ENCODE measurements around a stretch of chr2.

- PRO-cap = no peak
These were observed 54.8 kb downstream of the DRC1 start for GRCh38 chr2:26456363-26457156.

- PRO-cap = no peak
These were observed 31.2 kb downstream of the CIB4 start for GRCh38 chr2:26609753-26610576.

GRCh38 chr2:26692213-26692598 lies 316 bp upstream of the KCNK3 start:
- PRO-cap = no peak

GRCh38 chr2:26693238-26693793 lies 794 bp downstream of the KCNK3 start:
- PRO-cap = no peak

DNA sequence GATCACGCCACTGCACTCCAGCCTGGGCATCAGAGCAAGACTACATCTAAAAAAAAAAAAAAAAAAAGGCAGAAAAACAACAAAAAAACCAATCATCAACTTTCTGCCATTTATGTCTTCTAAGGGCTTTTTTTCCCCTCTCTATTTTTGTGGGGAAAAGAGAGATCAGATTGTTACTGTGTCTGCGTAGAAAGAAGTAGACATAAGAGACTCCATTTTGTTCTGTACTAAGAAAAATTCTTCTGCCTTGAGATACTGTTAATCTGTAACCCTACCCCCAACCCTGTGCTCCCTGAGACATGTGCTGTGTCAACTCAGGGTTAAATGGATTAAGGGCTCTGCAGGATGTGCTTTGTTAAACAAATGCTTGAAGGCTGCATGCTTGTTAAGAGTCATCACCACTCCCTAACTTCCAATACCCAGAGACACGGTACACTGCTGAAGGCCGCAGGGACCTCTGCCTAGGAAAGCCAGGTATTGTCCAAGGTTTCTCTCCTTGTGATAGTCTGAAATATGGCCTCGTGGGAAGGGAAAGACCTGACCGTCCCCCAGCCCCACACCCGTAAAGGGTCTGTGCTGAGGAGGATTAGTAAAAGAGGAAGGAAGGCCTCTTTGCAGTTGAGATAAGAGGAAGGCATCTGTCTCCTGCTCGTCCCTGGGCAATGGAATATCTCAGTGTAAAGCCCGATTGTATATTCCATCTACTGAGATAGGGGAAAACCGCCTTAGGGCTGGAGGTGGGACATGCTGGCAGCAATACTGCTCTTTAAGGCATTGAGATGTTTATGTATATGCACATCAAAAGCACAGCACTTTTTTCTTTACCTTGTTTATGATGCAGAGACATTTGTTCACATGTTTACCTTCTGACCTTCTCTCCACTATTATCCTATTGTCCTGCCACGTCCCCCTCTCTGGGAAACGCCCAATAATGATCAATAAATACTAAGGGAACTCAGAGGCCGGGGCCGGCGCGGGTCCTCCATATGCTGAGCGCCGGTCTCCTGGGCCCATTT lies 14.1 kb upstream of the SLC35F6 start:
- PRO-cap = no peak

GRCh38 chr2:26778136-26778577 lies 7.7 kb upstream of the CENPA start:
- PRO-cap = no peak

DNA sequence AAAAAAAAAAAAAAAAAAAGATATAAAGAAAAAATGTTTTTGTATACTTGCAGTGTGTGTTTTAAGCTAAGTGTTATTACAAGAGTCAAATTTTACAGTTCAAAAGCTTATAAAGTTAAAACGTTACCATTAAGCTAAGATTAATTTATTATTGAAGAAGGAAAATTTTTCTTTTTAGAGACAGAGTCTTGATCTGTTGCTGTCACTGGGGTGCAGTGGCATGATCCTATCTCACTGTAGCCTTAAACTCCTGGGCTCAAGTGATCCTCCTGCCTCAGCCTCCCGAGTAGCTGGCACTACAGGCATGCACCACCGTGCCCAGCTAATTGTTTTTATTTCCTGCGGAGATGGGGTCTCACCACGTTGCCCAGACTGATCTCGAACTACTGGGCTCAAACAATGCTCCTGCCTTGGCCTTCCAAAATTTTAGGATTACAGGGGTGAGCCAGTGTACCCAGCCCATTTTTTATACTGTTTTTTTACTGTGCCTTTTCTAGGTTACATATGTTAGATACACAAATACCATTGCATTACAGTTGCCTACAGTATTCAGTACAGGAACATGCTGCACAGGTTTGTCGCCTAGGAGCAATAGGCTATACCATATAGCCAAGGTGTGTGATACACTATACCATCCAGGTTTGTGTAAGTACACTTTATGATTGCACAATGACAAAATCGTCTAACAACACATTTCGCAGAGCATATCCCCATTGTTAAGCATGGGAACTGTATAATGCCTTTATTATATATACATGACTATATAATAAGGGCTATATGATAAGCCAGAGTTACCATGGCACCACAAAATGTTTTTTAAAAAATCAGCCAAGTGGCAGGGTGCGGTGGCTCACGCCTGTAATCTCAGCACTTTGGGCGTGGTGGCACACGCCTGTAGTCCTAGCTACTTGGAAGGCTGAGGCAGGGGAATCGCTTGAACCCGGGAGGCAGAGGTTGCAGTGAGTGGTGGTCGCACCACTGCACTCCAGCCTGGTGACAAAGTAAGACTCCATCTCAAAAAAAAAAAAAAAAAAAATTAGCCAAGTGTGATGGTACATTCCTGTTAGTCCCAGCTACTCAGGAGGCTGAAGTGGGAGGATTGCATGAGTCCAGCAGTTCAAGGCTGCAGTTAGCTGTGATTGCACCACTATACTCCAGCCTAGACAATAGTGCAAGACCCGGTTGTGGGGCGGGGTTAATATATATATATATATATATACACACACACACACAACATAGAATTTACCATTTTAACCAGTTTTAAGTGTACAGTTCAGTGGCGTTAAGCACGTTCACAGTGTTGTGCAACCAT lies 3.0 kb upstream of the CENPA start:
- PRO-cap = no peak

GRCh38 chr2:26934958-26935302 lies 35.5 kb upstream of the MAPRE3 start:
- PRO-cap = no peak

DNA sequence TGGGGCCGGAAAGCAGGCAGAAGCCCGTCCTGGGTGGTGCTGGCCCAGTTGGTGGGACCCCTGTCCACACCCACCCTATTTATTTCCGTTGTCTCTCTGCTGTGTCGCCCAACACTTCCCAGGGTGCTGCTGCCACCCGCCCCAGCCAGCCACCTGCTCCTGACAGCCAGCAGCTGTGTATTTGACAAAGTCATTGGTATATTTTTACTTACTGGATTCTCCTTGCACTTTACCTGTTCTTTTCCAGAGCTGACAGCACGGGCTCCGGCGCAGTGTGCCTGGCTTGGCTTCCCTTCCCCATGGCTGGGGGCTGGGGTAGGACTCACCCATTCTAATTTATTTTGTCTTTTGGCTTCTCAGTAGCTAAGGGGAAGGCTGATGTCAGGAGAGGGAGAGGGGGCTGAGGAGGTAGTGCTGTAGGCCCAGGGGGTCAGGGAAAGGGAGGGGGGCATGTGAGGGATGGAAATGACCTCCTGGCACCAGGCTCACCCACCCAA lies 6.2 kb upstream of the TMEM214 start:
- PRO-cap = no peak

DNA sequence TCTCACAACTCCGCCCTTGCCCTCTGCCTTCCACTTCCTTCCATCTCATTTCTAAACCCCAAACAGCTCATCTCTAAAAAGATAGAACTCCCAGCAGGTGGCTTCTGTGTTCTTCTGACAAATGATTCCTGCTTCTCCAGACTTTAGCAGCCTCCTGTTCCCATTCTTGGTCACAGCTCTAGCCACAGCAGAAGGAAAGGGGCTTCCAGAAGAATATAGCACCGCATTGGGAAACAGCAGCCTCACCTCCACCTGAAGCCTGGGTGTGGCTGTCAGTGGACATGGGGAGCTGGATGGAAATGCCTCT lies 8.3 kb downstream of the TMEM214 start:
- PRO-cap = no peak

DNA sequence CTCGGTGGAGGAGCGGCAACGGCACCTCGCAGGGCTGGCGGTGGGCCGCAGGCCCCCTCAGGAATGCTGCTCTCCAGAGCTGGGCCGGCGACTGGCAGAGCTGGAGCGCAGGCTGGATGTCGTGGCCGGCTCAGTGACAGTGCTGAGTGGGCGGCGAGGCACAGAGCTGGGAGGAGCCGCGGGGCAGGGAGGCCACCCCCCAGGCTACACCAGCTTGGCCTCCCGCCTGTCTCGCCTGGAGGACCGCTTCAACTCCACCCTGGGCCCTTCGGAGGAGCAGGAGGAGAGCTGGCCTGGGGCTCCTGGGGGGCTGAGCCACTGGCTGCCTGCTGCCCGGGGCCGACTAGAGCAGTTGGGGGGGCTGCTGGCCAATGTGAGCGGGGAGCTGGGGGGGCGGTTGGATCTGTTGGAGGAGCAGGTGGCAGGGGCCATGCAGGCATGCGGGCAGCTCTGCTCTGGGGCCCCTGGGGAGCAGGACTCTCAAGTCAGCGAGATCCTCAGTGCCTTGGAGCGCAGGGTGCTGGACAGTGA lies 3.9 kb upstream of the KHK start:
- PRO-cap = no peak

- PRO-cap = no peak
These were observed 2.5 kb downstream of the KHK start for GRCh38 chr2:27088970-27089554.

DNA sequence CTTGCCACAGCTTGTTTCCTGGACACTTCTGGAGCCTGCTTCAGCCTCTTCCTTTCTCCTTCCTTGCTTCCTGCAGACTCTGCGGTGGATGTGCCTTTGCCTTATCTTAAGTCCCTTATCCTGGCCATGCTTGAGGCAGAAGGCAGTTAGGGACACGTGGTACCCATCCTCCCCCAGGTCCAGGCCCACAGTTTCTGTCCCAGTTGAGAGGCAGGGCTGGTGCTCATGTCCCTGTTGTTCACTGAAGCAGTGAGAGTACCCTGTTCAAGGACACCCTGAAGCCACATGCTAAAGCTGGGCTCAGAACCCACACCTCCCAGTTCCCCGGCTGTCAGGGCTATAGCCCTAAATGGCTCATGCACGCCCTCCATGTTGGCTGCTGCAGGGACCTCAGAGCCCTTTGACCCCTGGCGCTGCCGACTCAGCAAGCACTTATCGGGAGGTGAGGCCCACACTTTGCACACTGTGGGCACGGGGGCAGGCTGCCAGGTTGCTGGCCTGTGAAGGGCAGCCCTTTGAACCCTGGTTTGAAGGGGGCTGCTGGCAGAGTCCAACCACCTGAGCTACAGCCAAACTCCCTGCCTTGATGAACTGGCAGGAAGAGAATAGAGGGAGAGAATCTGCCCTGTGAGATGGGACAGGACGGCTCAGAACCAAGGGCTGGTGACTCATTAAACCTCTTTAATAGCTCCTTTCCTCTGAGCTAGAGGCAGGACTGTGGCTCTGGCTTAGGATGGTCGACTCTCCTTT lies 6.3 kb downstream of the KHK start:
- PRO-cap = no peak

- PRO-cap = no peak
These were observed 5.5 kb downstream of the TCF23 start for GRCh38 chr2:27154258-27154688.

GRCh38 chr2:27323941-27324445 lies 1.1 kb upstream of the MPV17 start:
- PRO-cap = no peak

DNA sequence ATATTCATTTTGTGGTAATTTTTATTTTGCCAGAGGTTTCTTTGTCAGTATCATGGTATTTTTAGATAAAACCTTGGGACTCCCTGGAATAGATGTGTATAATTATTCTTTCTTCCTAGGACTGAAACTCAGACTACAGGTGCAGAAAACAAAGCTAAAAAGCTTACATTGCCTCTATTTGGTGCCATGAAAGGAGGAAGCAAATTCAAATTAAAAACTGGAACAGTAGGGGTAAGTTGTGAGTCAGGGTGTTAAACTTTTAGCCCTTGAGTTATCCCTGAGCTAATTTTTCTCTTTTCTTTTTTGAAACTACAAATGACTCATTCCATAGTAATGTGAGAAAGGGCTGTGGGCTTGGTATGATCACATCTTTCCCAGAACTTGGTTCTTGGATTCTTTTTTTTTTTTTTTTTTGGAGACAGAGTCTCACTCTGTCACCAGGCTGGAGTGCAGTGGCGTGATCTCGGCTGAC lies 18.5 kb downstream of the SLC4A1AP start:
- PRO-cap = no peak

- PRO-cap = no peak
These were observed 43.6 kb downstream of the SLC4A1AP start for GRCh38 chr2:27707262-27707803.

DNA sequence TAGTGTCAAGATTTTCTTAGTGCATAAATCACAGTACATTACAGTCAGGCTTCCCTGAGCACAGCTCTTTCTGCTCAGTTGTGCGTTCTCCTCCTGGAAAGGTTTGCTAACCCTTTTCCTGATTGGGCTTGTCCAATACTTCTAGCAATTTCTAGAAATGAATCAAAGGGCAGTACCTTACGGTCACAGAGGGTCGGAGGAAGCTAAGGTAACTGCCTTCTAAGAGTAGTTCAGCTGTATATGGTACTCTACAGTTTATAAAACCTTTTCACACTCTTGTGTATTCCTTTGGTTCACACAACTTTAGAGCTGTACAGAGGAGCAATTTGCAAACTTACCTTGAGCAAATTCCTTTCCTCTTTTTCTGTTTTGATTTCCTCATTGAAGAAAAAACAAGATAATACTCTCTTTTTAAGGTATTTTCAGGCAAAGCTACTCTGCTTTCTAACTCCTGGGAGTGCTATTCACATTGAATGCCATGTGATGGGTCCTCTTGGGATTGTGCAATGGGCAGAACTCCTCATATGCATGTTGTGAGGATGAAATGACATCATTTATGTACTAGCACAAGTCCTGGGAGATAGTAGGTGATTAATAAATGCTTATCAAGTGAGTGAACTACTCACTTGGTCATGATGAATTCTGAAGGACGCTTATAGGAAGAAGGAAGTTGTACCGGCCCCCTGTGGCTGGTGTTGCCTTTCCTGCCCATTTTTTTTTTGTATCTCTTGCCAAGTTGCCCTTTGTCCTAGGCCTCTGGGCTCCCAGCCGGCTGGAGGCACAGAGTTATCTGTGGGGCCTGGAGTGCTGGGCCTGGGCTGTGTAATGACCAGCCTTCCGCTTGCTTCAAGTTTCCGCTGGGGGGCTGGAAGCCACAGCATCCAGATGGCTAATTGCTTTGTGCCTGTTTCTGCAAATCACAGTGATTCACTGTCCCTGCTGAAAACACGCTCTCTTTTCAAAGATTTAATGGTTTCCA lies 34.0 kb upstream of the MRPL33 start:
- PRO-cap = no peak

DNA sequence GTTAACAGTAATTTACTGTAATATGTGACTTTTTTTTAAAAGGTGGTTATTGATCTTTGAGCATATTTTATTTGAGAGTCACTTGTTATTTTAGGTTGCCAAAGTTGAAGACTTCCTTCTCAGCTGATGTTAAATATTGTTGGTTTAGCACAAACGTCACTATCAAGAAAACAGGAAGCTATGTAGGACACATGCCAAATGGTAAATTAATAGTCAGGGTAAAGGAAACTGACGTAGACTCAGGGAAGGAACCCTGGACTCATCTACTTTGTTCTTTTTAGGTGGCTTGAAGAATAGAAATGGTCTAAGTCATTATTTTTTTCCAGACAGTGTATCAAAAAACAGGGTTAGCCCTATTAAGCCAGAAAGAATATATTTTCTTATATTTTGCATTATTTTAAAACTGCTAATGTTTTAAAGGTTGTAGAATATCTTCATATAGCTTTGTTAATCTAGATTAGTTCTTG lies 30.0 kb downstream of the BABAM2 start:
- PRO-cap = no peak

DNA sequence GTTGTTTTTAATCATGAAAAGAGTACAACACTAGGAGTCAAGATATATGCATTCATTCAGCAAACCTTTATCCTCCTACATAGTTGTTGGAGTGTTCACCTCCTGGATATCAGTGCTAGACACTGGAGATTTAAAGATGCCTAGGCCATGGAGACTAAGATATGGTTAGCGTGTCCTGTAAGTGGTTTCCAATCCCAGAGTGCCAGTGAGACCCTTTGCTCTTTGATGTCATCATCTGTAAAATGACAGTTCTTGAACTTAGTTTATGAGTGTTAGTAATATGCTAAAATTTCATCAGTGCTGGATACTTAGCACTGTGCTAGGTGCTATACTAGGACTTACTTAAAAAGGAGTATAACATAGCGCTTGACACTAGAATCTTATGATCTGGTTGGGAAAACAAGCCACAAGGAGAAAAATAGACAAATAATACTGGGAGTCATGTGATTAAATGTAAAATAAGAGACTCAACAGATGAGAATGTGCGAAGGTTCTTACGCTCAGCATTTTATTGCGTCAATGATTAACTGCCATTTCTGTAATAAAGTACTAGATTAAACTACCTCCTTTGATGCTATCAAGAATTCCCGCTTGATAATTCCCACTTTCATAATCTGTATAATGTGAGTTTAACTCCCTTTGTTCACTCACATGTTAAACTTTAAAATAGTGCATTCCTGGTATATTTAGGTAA lies 31.5 kb downstream of the BABAM2 start:
- PRO-cap = no peak